ENCODE results near the genes ABCB9 and MTRFR.

- RRBS: 85% methylated on average over 4 of the region's 29 CpGs
These were observed 36.0 kb downstream of the IL31 start for GRCh38 chr12:122137632-122138812.

GRCh38 chr12:122184475-122185041 lies 1.6 kb downstream of the LRRC43 start:
- RRBS: 13% methylated on average over 5 of the region's 21 CpGs

DNA sequence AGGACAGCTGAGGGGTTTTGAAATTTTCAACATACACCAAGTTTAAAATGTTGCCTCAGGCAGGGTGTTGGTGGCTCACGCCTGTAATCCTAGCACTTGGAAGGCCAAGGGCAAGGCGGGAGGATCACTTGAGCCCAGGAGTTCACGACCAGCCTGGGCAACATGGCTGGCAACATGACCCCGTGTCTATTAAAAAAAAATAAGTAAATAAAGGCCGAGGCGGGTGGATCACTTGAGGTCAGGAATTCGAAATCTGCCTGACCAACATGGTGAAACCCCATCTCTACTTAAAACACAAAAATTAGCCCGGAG lies 1.1 kb downstream of the DIABLO start:
- RRBS: no CpG with 5 or more reads among the region's 8 CpGs

GRCh38 chr12:122261083-122261678 lies 5.1 kb downstream of the VPS33A start:
- RRBS: no CpG with 5 or more reads among the region's 12 CpGs

DNA sequence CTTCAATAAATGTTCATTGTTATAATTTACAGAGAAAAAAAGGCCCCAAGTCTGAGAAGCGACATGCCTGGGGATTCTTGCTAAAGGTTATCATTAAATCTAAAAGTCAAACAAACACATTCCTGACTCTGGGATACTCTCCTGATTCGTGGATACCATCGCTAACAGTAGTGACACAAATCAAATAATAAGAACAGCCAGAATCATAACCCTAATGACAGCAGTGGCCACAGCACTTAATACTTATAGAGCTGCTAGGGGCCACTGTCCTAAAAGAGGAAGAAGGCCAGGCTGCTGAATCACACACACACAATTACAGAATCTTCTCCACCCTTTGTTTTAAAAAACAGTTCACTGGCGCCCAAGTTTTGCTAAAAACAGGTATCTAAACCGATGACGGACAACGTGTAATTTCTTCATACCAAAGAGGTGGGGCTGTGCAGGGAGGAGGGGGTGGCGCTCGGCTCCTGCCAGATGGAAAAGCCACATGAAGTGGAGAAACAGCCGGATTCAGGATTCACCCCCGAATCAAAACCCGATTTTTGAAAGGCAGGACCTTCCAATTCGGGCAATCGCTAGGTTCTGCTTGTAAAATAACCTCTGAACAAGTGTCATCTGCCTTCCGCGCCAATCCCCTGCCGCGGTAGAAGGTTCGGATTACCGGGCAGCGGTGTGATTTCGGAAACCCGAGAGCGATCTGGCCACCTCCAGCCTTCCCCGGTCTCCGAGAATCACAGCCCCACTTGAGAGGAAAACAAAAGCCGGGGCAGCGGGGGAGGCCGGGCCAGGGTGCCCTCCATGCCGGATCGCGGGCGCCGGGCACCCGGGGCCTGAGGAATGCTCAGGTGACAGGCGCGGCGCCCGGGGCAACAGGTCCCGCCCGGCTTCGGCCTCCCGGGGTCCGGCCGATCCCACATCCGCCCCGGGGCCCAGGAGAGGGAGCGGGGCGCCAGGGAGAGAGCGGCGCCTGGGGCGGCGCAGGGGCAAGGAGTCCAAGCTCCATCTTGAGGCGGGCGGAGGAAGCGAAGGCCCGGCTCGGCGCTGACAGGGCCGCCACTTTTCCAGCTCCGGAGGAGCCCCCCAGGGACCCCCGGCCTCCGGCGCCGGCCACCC lies 878 bp downstream of the CLIP1 start:
- RRBS: 1% methylated on average over 26 of the region's 65 CpGs

- RRBS: 100% methylated on average over 2 of the region's 17 CpGs
These were observed 36.3 kb downstream of the ZCCHC8 start for GRCh38 chr12:122464158-122465174.

DNA sequence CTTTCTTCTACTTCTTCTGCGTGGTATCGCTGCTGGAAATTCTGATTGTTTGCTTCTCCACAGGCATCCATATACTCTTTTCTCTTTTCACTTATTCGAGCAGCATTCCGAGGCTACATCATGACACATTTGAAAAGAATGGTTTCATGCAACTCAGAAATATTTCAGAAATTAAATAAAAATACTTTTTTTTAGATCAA lies 18.9 kb downstream of the ZCCHC8 start:
- RRBS: no CpG with 5 or more reads among the region's 4 CpGs

DNA sequence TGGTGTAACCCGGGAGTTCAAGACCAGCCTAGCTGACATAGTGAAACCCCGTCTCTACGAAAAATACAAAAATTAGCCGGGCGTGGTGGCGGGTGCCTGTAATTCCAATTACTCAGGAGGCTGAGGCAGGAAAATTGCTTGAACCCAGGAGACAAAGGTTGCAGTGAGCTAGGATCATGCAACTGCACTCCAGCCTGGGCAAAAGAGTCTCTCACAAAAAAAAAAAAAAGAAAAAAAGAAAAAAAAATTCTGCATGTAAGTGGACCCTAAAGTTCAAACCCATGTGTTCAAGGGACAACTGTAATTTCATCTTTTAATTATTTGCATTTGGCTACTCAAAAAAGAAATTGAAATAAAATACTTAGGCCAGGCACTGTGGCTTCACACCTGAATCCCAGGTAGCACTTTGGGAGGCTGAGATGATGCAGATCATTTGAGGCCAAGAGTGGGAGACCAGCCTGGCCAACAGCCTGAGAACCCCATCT lies 2.2 kb upstream of the ZCCHC8 start:
- RRBS: no CpG with 5 or more reads among the region's 6 CpGs

- RRBS: no CpG with 5 or more reads among the region's 10 CpGs
These were observed 3.5 kb downstream of the RSRC2 start for GRCh38 chr12:122523034-122523766.

GRCh38 chr12:122753689-122754244 lies 1.1 kb downstream of the DENR start:
- RRBS: no CpG with 5 or more reads among the region's 7 CpGs

GRCh38 chr12:122868571-122869348 lies 27.2 kb downstream of the VPS37B start:
- RRBS: no CpG with 5 or more reads among the region's 15 CpGs

DNA sequence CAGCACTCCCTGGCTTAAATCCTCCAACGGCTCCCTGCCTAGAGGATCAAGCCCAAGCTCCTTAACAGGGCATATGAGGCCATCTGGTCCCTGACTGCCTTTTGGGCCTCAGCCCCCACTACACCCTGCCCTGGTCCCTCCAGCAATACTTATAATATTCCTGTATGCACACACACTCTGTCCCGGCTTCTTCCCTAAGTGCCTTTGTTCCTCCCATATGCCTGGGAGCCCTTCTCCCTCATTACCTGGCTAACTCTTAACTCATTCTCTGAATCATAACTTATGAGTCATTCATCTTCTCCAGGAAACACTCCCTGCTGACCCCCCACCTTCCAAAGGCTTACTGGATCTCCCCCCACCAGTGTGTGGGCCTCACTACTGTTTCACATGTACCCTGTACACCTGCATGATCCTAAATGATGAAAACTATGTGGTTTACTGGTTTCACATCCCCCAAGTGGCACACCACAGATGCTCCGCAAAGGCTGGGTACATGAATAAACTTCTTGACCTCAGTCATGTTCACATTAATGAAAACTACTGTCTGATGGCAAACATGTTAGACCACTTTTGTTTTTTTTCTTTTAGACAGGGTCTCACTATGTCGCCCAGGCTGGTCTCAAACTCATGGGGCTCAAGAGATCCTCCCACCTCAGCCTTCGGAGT lies 8.5 kb downstream of the VPS37B start:
- RRBS: no CpG with 5 or more reads among the region's 5 CpGs

- RRBS: 6% methylated on average over 5 of the region's 17 CpGs
These were observed 7.5 kb downstream of the VPS37B start for GRCh38 chr12:122888206-122889103.

- RRBS: no CpG with 5 or more reads among the region's 13 CpGs
These were observed 6.2 kb downstream of the VPS37B start for GRCh38 chr12:122889665-122890159.

DNA sequence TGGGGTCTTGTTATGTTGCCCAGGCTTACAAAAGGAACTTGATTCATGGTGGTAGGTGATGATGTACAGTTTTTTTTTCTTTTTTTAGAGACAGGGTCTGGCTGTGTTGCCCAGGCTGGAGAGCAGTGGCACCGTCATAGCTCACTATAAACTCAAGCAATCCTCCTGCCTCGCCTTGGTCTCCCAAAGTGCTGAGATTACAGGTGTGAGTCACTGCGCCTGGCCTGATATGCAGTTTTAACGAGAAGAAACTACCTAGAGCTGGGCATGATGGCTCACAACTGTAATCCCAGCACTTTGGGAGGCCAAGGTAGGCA lies 12.9 kb upstream of the VPS37B start:
- RRBS: no CpG with 5 or more reads among the region's 4 CpGs

GRCh38 chr12:122966275-122966928 lies at the start of gene ABCB9:
ABCB9 (minus strand) TSS chr12:122966463.
- RRBS: 2% methylated on average over 13 of the region's 41 CpGs

DNA sequence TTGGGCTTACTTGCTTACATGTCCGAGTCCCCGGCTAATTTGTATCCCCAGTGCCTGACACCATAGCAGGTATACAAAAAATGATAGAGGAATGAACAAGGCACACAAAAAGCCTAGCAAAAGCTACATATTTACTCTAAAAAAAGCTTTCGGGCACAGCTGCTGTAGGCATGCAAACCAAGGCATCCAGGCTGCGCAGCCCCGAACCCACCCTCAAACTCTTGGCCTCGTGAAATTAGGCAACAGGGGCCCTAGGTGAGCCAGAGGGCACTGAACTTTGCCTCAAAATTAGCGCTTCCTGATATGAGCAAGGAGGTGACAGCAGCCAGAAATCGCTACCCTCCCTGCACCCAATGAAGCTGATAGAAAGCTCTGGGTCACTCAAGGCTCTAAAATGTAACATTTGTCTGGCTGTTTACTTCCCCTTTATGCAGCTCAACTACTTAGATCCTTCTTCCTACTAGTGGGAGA lies 61.8 kb downstream of the PITPNM2 start:
- RRBS: no CpG with 5 or more reads among the region's 8 CpGs

- RRBS: 2% methylated on average over 9 of the region's 50 CpGs
These were observed at the start of gene MTRFR for GRCh38 chr12:123233300-123234006. MTRFR (plus strand) TSS chr12:123233436.

DNA sequence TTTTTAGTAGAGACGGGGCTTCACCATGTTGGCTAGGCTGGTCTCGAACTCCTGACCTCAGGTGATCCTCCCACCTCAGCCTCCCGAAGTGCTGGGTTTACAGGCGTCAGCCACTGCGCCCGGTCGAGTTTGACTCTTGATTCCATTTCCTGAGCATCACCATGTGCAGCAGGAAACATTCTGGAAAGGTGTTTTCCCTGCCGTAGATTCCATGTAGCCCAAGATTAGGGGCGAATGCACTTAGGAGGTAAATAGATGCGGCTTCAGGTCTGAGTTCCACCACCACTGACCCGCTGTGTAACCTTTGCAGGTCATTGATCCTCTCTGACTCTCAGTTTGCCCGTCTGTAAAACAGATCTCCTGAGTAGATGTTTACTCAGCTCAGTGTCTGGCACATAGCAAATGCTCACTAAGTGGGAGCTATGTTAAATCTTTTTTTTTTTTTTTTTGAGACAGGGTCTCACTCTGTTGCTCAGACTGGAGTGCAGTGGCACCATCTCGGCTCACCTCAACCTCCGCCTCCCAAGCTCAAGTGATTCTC lies 15.8 kb downstream of the RILPL2 start:
- RRBS: no CpG with 5 or more reads among the region's 14 CpGs

GRCh38 chr12:123471405-123471733 lies 13.4 kb downstream of the SNRNP35 start:
- RRBS: no CpG with 5 or more reads among the region's 7 CpGs